Breast (tissue), 4 donors: Measurements from ENCODE around the gene DENND2C.

GRCh38 chr1:113488575-113489465, 98.5 kb downstream of the MAGI3 start:
- PRO-cap, 3 experiments, result no peak in any of the 3 experiments
- RRBS, result no CpG with 5 or more reads among the region's 7 CpGs

- PRO-cap, 3 experiments, result no peak in any of the 3 experiments
- RRBS, result no CpG with 5 or more reads among the region's 2 CpGs
These were observed 179.9 kb downstream of the PHTF1 start for GRCh38 chr1:113579221-113579910.

DNA sequence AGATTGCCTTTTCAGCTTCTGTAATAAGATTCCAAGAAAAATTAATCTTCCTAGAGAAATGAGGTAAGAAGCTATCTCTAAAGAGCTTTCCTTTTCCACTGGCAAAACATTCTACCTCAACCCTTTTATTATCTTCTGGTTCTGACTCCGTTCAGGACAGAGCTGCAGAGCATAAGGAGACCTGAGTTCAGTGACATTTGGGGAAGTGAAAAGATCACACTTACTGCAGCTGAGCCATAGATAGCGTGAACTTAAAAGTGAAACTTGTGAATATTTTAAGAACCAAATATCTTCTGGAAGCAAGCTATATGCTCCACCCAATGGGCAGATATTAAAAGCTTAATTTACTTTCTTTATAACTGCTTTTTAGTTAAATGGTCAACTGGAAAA, 27.9 kb downstream of the BCL2L15 start:
- PRO-cap, 3 experiments, result no peak in any of the 3 experiments
- RRBS, result no CpG with 5 or more reads among the region's 2 CpGs

DNA sequence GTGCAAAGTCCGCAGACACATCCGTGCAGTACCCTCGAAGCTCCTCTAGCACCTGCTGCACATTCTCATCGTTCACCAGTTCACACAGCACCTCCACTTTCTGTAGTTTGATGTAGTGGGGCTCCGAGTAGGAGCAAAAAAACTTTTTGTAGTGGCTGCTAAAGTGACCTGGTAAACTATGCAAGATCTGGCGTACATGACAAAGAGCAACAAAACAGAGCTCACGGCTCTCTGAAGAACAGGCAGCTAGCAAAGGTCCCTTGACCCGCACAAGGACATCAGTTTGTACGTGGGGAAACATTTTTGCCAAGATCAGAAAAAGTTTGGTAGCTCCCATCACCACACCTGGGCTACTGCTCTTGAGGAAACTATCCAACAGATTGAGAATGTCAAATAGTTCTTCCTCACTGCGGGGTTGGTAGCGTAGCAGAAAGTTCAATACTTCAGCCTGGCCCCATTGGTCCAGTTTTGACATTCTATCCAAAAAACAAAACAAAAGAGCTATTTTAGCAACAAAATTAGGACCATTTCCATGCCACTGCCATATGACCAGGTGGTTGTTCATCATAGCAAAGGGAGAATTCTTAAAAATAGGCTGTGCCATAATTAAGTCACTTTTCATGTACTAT, 4.6 kb downstream of the AP4B1 start:
- PRO-cap, 3 experiments, result no peak in any of the 3 experiments
- RRBS, result no CpG with 5 or more reads among the region's 11 CpGs

- PRO-cap, 3 experiments, result no peak in any of the 3 experiments
- RRBS, result no CpG with 5 or more reads among the region's 15 CpGs
These were observed 11.3 kb downstream of the HIPK1 start for GRCh38 chr1:113940152-113941104.

DNA sequence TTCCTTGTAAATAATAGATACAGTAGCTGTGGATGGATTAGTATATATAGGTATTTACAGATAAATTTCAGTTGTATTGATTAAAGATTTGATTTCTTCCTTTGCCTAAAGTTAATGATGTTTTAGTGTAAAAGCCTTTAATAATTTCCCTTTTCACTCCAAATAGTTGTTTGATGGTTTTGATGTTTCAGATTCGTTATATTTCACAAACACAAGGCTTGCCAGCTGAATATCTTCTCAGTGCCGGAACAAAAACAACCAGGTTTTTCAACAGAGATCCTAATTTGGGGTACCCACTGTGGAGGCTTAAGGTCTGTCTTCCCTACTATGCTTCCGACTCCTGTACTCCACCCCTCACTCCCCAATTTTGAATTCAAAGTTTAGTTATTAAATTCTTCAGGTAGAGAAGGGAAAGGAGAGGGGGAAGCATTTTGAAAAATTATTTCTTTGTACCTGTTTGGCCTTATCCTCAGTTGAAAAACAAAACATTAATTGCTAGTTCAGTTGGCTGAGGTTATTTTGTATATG, 24.8 kb upstream of the OLFML3 start:
- PRO-cap, 3 experiments, result no peak in any of the 3 experiments
- RRBS, result no CpG with 5 or more reads among the region's 3 CpGs

- PRO-cap, 3 experiments, result no peak in any of the 3 experiments
- RRBS, result no CpG with 5 or more reads among the region's 1 CpG
These were observed 57.1 kb downstream of the OLFML3 start for GRCh38 chr1:114036396-114036694.

- PRO-cap, 3 experiments, result no peak in any of the 3 experiments
- RRBS, result no CpG with 5 or more reads among the region's 2 CpGs
These were observed 96.6 kb downstream of the TRIM33 start for GRCh38 chr1:114414259-114414952.

GRCh38 chr1:114420207-114420986, 90.6 kb downstream of the TRIM33 start:
- PRO-cap, 3 experiments, result no peak in any of the 3 experiments
- RRBS, result no CpG with 5 or more reads among the region's 3 CpGs

- PRO-cap, 3 experiments, result no peak in any of the 3 experiments
- RRBS, result no CpG with 5 or more reads among the region's 3 CpGs
These were observed 83.3 kb downstream of the TRIM33 start for GRCh38 chr1:114427548-114428321.

DNA sequence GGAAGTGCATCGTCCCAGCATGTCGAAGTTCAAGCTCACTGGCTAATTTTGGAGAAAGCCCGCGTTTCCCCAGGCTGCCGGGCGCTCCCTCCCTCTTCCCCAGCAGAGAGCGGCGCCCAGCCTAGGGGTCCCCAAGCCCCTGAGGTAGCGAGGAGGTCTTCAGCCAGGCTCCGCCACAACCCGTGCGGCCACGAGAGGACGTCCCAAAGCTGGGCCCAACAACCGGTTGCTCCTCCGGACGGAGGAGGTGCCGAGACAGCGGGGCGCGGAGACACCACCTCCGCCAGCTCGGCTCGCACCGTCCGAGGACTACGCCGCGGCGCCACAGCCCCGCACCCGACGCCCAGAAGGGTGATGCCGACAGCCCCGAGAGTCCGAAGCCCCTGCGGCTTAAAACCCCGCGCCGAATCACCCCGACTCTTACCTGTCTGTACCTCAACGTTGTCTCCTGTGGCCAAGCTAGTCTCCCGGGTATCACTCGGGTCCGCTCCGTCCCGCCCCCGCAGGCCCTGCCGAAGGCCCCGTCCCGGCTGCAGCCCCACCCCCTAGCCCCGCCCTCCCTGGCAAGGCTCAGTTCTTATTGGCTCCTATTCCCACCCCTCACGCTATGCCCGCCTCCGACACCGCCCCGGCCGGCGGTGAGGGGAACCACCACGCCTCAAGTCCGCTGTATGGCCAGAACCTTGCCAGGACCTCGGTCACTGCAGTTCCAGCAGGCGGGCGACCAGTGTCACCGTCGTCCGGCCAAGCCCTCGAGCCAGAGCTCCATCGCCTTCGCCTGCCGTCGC, at the start of gene DENND2C:
DENND2C (minus strand) TSS at position 491 of the 788 bp plus-strand sequence.
- PRO-cap, 3 experiments, result peak in 3 of 3 experiments; most common plus-strand start position 678 of the sequence (in 2); most common minus-strand start position 511 of the sequence (in 3)
- RRBS, result 2% methylated on average over 24 of the region's 72 CpGs

DNA sequence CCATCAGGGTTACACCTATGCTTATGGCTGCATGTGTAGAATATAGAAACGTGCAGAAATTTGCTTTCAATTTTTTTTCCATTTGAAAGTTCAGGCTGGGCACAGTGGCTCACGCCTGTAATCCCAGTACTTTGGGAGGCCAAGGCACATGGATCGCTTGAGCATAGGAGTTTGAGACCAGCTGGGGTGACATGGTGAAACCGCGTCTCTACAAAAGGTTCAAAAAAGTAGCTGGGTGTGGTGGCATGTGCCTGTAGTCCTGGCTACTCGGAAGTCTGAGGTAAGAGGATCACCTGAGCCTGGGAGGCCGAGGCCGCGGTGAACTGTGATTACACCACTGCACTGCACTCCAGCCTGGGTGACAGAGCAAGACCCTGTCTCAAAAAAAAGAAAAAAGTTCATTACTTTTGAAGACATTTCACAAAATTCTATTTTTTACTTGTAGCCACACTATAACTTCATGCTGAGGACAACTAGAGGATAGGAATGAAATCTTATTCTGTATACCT, 2.0 kb upstream of the DENND2C start:
- PRO-cap, 3 experiments, result no peak in any of the 3 experiments
- RRBS, result no CpG with 5 or more reads among the region's 9 CpGs

DNA sequence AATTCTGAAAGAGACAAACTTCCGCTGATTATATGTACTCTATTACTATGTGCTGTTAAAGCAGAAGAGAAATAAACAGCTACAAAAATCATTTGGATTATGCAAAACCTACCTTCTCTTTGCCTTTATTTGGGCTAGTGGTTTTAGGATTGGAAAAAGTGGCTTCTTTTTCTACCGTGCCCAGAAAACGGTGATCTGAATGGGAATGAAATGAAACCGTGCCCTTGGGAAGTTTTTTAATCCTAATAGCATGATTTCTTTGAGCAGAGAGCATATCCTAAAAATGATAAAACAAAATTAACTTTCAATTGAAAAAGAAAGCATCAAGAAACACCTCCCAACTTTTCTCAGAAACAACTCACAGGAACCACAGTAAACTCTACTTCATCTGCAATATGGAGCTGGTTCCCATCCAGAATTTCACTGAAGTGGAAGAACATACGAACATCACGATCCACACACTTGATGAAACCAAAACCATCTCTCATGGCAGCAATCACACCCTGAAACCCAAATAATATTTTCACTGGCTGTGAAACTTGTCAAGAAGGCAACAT, 13.7 kb upstream of the NRAS start:
- PRO-cap, 3 experiments, result no peak in any of the 3 experiments
- RRBS, result no CpG with 5 or more reads among the region's 6 CpGs

GRCh38 chr1:115098133-115098754, 8.9 kb upstream of the TSPAN2 start:
- PRO-cap, 3 experiments, result no peak in any of the 3 experiments
- RRBS, result no CpG with 5 or more reads among the region's 2 CpGs

GRCh38 chr1:115219829-115220444, 118.1 kb downstream of the NGF start:
- PRO-cap, 3 experiments, result no peak in any of the 3 experiments
- RRBS, result no CpG with 5 or more reads among the region's 7 CpGs

- PRO-cap, 3 experiments, result no peak in any of the 3 experiments
- RRBS, result no CpG with 5 or more reads among the region's 8 CpGs
These were observed 57.9 kb downstream of the NGF start for GRCh38 chr1:115280166-115280605.

- PRO-cap, 3 experiments, result no peak in any of the 3 experiments
- RRBS, result no CpG with 5 or more reads among the region's 25 CpGs
These were observed 77.6 kb upstream of the VANGL1 start for GRCh38 chr1:115564132-115564645.

GRCh38 chr1:115700858-115701508, 59.2 kb downstream of the VANGL1 start:
- PRO-cap, 3 experiments, result no peak in any of the 3 experiments
- RRBS, result no CpG with 5 or more reads among the region's 5 CpGs

- PRO-cap, 3 experiments, result no peak in any of the 3 experiments
- RRBS, result no CpG with 5 or more reads among the region's 6 CpGs
These were observed 51.5 kb upstream of the SLC22A15 start for GRCh38 chr1:115924657-115925292.

DNA sequence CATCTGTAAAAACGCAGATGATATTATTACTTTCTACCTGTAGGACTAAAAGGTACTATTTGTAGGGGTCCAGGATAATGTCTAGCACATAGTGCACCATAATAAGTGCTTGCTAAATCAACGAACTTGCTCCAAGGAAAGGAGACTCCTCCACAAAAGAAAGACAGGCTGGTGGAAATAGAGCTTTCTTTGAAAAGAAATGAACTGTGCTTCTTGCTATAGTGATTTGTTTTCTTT, 30.7 kb upstream of the SLC22A15 start:
- PRO-cap, 3 experiments, result no peak in any of the 3 experiments
- RRBS, result no CpG with 5 or more reads among the region's 2 CpGs